Skeletal muscle satellite cell (primary cell): Measurements from ENCODE around the genes PIAS2 and IER3IP1.

GRCh38 chr18:42525761-42526398 is 570.8 kb downstream of the PIK3C3 start:
- CAGE, long polyA plus RNA: no peak

- CAGE, long polyA plus RNA: no peak
Measured at GRCh38 chr18:43419567-43419929, 142.3 kb upstream of the SYT4 start.

- CAGE, long polyA plus RNA: no peak
Measured at GRCh38 chr18:44707842-44708234, 27.1 kb downstream of the SETBP1 start.

DNA sequence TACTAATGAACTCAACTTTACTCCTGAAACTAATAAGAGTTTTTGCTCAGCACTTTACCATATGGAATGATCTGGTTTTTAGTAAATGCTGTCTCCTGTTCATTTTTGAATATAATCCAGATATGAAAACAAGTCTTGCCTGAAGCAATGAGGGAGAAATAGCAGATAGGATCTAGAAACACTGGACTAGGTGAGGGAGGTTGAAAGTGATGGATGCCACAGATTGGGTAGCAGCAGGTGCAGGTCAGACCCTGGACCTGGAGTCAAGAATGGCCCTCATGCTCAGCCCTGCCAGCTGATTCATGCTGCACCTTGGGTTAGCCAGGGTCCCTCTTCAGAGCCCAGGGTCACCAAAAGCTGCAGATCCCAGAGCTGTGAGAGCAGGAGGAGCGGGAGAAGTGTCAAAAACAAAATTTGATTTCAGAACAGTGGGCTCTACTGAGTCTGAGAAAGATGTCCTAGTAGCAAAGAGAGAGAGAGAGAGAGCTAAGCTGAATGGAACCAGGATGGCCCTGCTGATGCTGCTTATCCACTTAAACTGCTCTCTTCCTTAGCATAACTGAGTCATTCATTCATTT is 37.4 kb downstream of the SETBP1 start:
- CAGE, long polyA plus RNA: no peak

DNA sequence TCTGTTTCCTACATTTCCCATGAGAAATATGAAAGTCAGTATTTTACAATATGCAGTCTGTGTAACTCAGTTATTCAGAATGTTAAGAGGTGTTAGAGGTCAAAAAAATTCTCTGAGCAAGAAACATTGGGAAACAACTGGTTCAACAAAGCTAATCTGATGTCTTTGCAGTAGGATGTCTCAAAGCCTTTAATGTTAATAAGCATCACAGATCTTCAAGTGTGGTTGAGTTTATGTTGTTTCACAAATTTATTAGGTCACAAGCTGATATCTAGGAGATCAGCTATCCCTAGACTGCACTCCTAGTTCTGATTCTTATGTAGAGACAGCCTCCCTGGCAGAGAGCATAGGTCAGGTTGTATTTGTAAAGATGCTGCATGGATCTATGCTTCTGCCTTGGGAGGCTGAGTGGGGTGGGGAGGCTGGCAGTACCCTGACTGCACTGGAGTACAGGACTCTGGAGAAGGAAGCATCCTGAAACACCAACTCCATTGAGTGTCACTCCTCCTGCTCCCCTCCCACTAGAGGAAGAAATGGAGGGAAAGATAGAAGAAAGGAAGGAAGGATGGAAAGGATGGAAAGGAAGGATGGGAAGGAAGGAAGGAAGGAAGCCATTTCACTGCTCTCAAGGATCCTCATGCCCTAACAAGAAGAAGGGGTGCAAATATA is 67.1 kb downstream of the SETBP1 start:
- CAGE, long polyA plus RNA: no peak

DNA sequence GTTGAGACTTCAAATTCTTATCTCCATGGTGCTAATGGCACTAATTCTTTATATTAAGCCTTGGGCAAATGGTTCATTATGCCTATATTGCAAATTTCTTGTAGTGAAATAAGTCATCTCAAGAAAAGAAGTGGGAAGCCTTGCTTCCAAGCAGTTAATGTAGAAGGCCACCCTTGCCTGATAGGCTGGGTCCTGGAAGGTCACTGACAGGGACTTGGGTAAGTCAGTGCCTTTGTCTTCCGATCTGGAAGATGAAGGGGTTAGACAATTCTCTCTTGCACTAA is 103.1 kb downstream of the SETBP1 start:
- CAGE, long polyA plus RNA: no peak

- CAGE, long polyA plus RNA: no peak
Measured at GRCh38 chr18:44792134-44793191, 111.8 kb downstream of the SETBP1 start.

DNA sequence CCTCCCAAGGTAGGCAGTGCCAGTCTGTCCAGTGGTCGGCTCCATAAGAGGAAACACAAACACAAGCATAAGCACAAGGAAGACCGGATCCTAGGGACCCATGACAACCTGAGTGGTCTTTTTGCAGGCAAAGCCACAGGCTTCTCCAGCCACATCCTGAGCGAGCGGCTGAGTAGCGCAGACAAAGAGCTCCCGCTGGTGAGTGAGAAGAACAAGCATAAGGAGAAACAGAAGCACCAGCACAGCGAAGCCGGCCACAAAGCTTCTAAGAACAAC is 272.0 kb downstream of the SETBP1 start:
- CAGE, long polyA plus RNA: no peak

GRCh38 chr18:45828763-45829878 is 3.6 kb downstream of the SIGLEC15 start:
- CAGE, long polyA plus RNA: no peak

DNA sequence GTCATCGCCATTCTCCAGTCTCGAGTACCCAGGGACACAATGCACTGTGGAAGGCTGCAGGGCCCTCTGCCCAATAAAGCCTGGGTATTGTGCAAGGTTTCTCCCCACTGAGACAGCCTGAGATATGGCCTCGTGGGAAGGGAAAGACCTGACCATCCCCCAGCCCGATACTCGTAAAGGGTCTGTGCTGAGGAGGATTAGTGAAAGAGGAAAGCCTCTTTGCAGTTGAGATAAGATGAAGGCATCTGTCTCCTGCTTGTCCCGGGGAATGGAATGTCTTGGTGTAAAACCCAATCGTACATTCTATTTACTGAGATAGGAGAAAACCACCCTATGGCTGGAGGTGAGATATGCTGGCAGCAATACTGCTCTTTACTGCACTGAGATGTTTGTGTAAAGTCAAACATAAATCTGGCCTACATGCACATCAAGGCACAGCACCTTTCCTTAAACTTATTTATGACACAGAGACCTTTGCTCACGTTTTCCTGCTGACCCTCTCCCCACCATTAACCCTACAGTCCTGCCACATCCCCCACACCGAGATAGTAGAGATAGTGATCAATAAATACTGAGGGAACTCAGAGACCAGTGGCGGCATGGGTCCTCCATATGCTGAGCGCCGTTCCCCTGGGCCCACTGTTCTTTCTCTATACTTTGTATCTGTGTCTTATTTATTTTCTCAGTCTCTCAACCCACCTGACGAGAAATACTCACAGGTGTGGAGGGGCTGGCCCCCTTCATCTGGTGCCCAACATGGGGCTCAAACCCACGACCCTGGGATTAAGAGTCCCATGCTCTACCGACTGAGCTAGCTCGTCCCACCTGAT is 9.3 kb downstream of the ATP5F1A start:
- CAGE, long polyA plus RNA: no peak

DNA sequence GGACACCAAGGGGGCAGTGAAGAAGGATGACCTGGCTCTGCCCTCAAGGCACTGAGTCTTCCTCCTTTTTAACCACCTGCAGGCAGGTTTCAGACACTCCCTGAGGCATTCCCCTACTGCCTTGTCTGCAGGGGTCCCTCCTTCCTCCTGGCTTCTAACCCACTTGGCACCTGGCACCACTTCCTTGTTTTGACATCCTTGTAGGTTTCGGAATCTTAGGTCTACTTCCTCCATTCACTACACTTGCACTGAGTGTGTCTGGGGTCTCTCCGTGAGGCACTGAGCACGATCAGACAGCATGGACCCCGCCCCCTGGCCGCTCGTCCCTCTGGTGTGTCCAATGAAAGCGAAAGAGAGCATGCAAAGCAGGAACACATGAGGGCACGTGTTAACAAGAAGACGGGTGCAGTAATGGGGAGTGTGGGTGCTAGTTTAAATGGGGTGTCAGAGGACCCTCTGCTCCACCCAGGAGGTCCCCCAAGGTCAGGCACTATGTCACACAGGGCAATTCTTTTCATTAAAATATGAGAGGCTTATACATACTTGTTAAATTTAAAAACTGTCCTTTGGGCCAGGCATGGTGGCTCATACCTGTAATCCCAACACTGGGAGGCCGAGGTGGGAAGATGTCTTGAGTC is 5.8 kb upstream of the C18orf25 start:
- CAGE, long polyA plus RNA: no peak

DNA sequence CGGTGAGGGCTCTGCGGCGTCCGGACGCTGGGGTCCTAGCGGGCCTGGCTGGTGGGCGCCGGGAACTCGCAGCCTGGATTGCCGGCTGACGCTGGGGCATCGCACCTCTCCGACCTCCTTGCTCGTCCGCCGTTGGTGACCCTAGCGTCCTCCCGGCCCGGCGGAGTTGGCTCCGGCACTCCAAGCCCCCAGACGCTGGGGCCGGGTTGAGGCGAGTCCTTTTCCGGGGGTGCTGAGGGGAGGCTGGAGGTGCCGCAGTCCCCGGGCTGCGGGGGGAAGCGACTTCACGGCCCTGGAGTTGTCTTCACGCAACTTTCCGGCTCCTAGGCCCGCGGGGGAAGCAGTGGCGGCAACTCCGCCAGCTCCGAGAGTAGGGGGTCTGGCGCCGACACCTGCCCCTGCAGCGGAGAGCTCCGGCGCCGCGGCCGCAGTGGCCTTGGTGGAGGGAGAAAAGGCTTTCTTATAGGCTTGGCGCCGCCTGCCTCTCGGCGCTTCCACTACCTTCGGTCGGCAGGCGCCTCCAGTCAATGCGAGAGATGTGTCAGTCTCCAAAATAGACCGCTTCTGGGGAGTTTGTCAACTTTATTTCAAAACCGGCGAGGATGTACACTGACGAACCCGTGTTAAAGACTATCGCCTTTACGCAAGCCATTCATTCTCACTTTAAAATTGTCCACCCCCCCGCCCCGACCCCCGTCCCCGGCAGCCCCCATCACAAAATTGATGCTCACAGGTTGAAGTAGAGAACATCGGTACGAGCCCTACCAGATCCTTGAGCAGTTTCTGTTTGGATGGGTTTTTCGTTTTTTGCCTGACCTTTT is 813 bp downstream of the C18orf25 start:
- CAGE, long polyA plus RNA: no peak

DNA sequence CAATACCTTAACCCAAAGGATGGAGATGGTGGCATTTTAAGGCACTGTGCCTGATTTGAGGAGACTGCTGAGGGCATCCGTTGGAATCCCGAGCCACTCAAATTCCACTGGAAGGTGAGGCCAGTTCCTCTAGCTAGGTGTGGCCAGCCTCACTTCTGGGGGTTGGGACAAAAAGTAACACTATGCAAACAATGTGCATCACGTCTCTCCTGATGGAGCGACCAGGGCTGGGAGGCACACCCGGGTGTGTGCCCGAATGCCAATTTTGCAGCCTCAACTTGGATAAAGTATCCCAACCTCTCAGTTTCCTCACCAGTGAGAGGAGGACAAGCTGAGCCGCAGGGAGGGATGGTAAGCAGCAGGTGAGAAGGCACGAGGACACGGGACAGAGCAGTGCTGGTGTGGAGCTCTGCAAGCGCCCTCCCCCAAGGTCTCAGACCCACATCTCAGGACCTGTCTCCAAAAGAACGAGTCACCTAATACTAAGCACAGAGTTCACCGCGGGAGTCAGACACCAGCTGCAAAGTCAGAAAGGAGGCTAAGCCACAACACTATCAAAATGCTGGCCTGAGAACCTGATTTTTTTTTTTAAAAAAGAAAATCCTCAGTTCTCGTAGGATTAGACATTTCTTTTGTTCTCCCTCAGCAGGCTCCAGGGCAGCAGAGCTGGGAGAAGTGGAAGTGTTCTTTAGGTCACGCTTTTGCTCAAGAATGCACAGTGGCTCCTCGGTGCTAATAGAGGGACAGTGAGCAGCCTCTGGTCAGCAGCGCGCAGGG is 11.3 kb upstream of the RNF165 start:
- CAGE, long polyA plus RNA: no peak

DNA sequence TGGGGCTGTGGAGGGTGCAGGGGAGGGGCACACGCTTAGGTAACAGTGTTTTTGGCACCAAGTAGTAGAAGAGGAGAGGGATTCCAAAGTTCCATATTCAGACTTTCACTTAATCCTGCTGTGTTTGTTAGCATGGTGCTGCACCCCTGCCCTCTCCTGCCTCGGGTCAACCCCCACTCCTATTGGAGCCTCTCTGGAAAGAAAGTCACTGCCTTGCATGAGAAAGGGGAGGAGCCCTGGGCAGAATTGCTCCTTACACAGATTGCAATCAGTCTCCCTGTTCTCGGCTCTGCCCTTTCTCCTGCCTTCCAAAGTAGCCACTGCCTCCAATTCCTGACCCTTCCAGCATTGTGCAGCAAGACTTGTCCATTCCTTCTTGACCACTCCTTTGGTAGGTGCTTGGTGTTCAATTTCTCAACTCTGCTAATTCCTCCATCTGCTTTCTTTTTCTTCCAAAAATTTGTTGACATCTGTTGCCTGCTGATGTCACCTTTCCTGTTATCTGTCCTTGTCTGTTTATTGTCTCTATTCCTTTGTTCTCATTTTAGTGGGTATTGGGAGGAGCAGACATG is 97.8 kb downstream of the RNF165 start:
- CAGE, long polyA plus RNA: no peak

DNA sequence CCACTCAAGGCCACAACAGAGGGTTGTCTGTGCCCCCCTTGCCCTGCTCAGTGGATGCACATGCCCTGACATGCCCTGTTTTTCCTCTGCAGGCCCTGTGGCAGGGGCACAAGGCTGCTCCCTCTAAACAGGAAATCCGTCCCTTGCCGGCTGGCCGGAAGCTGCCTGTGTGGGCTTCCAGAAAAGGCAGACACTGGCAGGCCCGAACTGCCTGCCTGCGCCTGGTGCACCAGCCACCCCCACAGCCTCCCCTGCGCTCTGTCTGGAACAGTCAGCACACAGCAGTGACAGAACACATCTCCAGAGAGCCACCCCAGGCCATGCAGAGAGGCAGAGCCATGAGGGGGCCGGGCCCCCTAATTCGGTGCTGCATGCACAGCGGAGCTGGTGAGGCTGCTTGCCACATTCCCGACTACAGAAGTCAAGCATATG is 33.5 kb downstream of the LOXHD1 start:
- CAGE, long polyA plus RNA: no peak

GRCh38 chr18:46823219-46823835 is 66.5 kb upstream of the ST8SIA5 start:
- CAGE, long polyA plus RNA: no peak

DNA sequence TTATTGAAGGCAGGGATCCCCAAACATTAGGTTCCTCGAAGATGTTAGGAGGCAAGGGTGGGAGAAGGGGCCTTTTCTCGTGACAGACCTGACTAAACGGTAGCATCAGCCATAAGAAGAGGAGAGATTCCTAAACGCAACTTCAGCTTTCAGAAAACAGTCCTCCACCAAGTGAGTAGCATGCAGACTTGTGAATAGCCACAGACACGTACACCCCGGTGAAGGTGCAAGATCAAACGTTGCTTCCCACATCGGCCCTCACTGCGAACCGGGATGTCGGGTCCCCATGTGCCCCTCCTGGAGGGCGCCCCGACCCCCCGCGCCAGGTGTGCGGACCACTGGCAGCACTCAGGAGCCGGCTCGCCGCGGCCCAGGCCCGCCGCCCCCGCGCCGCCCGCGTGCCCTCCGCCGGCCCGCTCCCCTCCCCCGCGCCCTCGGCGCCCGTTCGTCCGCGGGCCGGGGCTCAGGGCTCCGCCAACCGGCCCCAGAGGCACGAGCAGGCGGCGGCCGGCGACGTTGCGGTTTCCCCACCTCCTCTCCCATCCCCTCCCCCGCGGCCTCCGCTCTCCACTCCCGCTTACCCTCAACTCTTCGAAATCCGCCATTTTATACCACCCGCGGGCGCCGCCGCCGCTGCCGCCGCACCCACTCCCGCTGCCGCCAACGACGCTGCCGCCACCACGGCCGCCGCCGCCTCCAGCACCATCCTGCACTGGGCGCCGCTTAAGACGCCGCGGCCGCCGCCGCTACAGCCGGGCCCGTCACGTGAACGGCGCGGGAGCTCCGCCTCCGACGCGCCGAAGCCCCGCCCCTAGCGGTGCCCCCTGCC is at the start of gene PIAS2:
TSS of gene PIAS2 (minus strand) at position 767 of the 829 bp plus-strand sequence.
- CAGE, long polyA plus RNA: no peak

GRCh38 chr18:47033379-47033760 is 2.1 kb downstream of the ELOA2 start:
- CAGE, long polyA plus RNA: no peak

GRCh38 chr18:47175491-47176610 is at the start of gene IER3IP1:
TSS of gene IER3IP1 (minus strand) at chr18:47176364.
- CAGE, long polyA plus RNA: start-site peak on the minus strand at chr18:47176324-47176368, 715 and 745 reads in 2 replicates

DNA sequence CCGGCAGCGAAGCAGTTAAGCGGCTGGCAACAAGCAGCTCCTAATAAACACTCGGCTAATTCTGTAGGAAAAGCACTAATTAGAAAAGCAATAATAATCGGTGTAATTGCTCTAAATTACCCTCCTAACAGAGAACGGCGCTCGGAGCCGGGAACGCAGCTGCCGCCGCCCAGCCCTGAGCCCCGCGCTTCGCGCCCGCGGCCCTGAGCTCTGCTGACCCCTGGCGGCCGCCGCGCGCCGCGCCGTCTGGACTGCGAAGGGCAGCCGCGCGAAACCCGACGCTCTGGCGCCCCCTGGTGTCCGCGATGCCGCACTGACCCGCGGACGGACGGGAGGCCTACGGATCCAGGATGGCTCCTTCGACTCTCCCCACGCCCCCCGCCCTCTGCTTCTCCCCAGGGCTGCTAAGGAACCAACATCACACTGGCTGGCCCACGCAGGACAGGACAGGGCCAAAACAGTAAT is 181.4 kb downstream of the SMAD2 start:
- CAGE, long polyA plus RNA: no peak